Colon Carcinoma Metastatic in the Lung (tissue), 2 donors: ENCODE results near the gene SH3PXD2B.

GRCh38 chr5:171574366-171574777 is 154.9 kb downstream of the FGF18 start:
- PRO-cap, 2 experiments, result no peak in any of the 2 experiments

GRCh38 chr5:171578206-171578749 is 158.8 kb downstream of the FGF18 start:
- PRO-cap, 2 experiments, result no peak in any of the 2 experiments

GRCh38 chr5:171644223-171644574 is 141.4 kb upstream of the SMIM23 start:
- PRO-cap, 2 experiments, result no peak in any of the 2 experiments

DNA sequence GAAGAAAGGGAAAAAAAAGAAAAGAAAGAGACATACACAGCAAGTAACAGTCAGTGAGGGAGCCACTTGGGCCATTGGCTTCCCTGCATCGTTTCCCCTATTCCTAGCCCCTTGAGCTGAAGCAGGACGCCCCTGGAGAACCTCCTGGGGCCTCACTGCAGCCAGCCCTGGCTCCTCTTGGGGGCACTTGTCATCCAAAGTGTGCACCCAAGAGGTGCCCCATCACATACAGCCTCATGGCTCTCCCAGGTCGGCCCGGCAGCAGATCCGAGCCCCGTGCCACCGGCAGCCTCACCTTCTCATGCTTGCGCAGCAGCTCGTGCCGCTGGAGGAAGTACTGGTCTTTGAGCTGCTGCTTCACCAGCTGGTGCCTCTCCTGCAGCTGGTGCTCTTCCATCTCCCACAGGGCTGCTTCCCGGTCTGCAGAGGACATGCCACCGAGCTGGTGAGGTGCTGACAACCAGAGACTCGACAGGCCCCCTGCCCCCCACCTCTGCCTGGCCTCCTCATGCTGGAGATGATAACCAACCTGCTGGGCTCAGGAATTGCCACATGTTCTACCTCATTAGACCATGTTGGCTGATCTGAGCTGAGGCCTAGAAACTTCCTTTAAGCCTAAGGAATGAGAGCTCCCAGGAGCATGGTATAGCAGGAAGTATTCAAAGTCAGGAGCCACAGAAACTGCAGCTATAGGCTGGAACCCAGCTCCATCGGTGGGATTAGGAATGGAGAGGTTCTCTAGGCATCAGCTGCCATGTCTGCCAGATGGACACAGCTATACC is 50.8 kb upstream of the FBXW11 start:
- PRO-cap, 2 experiments, result no peak in any of the 2 experiments

DNA sequence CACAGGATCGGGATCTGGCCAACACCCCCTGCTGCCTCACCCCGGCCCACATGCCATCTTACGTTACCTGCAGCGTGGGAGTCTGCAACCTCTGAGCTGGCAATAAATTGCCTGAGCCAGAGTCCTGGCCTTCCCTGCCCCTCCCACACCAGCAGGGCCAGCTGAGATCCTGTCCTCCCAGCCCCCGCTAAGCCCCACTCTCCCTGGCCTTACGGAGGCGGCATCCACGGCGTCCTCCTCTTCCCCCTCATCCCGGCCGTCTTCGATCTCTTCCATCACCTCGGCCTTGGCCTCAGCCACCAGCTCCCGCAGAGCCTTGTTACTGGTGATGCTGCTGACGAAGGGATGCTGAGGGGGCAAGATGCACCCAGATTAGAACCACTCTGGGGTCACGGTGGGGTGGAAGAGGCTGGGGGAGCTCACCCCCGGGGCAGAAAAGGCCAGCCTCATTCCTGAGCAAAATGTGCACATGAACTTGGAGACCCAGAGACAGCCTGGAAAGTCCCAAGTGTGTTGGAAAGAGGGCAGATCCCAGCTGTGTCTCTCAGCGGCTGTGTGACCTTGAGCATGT is 89.9 kb upstream of the FBXW11 start:
- PRO-cap, 2 experiments, result no peak in any of the 2 experiments

DNA sequence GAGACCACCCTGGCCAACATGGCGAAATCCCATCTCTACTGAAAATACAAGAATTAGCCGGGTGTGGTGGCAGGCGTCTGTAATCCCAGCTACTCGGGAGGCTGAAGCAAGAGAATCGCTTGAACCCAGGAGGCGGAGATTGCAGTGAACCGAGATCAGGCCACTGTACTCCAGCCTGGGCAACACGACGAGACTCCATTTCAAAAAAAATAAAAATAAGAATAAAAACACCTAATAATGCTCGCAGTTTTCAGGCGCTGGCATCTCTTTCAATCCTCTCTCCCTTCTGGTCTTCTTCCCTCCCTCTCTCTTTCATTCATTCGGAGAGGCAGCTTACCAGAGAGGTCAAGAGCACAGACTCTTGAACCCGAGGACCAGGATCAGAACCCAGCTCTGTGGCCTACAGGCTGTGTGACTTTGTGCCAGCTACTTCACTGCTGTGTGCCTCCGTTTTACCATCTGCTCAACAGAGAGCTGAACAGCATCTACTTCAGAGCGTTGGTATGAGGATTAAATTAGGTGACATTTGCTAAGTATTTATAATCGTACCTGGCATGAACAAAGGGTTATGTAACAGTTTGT is 87.3 kb downstream of the STK10 start:
- PRO-cap, 2 experiments, result no peak in any of the 2 experiments

DNA sequence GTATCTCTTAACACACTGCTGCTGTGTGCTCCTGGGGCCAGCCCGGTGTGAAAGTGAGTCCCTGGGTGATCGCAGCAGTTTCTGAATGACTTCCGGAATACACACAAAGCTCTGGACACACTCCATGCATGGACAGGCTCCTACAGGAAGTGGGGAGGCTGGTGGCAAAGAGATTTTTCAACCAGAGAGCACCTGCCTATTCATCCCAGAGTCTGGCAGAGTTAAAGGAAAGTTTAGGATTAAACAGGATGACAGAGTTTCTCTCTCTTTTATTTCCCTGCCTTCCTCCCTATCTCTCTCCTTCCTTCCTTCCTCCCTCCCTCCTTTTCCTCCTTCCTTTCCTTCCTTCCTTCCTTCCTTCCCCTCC is 38.5 kb upstream of the UBTD2 start:
- PRO-cap, 2 experiments, result peak in 1 of 2 experiments; most common minus-strand start position 83 of the sequence (in 1)

DNA sequence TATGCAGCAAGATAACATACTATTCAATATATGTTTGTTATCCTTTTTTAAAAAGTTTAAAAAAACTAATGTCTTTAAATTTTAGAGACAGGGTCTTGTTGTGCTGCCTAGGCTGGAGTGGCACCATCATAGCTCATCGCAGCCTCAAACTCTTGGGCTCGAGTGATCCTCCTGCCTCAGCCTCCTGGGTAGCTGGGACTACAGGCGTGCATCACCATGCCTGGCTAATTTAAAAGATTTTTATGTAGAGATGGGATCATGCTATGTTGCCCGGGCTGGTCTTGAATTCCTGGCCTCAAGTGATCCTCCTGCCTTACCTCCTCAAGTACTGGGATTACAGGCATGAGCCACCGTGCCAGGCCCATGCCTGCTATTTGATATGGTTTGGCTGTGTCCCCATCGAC is 68.6 kb upstream of the UBTD2 start:
- PRO-cap, 2 experiments, result no peak in any of the 2 experiments

DNA sequence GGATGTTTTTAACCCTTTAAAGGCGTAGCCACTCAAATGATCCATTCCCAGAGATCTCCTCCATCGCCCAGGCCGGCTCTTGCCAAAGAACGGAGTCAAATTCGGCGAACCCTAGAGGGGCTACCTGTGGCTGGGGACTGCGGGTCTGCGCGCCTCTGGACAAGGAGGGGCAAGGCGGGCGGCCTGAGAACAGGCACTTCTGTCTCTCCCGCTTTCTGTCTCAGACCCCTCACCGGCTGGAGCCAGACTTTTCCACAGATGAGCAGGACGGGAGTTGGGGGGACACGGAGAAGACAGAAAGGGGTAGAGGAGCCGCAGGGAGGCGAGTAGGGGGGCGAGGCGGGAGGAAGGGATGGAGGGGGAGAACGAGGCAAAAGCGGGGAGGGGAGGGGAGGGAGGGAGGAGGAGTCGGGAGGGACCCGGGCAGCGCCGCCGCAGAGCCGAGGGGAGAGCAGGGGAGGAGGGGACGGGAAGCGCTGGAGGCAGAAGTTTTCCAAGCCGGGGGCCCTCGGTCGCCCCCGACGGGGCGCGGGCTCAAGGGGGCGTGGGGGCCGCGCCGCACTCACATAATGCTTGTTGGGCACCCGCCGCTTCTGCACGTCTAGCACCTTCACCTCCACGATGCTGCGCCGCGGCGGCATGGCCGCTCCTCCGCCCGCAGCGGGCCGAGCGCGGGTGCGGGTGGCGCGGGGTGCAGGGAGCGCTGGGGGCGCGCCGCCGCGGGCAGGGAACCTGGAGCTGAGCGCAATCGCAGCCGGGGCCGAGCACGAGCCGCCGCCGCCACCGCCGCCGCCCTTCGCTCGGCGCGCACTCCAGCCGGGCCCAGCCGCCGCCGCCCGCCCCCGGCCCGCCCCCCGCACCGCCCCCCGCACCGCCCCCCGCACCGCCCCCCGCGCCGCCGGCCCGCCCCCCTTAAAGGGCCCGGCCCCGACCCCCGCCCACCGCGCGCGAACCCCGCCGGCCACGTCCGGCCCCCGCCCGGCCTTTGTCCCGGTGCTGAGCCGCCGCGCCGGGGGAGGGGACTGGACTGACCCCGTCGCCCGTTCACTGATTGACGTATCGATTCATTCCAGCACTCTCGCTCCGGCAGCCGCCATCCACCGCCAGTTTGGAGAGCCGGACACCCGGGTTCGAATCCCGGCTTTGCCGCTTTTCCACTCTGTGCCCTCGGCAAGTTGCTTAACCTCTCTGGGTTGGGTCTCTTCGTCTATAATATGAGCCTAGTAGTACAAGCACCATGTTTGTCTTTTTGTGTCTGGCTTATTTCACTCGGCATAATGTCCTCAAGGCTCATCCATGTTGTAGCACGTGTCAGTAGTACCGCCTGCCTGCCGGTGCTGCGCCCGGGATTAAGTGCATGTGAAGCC is at the start of gene SH3PXD2B:
Gene SH3PXD2B (minus strand): TSS at position 814 of the 1,367 bp plus-strand sequence.
- PRO-cap, 2 experiments, result peak in 2 of 2 experiments; most common plus-strand start position 437 of the sequence (in 1); most common minus-strand start position 798 of the sequence (in 2)

- PRO-cap, 2 experiments, result no peak in any of the 2 experiments
Measured at GRCh38 chr5:172478956-172479437, 24.7 kb upstream of the SH3PXD2B start.

- PRO-cap, 2 experiments, result no peak in any of the 2 experiments
Measured at GRCh38 chr5:172504641-172505392, 50.5 kb upstream of the SH3PXD2B start.

GRCh38 chr5:172569880-172570771 is 70.9 kb upstream of the NEURL1B start:
- PRO-cap, 2 experiments, result no peak in any of the 2 experiments

GRCh38 chr5:172607119-172607903 is 33.8 kb upstream of the NEURL1B start:
- PRO-cap, 2 experiments, result no peak in any of the 2 experiments

- PRO-cap, 2 experiments, result no peak in any of the 2 experiments
Measured at GRCh38 chr5:172611971-172612568, 29.0 kb upstream of the NEURL1B start.

DNA sequence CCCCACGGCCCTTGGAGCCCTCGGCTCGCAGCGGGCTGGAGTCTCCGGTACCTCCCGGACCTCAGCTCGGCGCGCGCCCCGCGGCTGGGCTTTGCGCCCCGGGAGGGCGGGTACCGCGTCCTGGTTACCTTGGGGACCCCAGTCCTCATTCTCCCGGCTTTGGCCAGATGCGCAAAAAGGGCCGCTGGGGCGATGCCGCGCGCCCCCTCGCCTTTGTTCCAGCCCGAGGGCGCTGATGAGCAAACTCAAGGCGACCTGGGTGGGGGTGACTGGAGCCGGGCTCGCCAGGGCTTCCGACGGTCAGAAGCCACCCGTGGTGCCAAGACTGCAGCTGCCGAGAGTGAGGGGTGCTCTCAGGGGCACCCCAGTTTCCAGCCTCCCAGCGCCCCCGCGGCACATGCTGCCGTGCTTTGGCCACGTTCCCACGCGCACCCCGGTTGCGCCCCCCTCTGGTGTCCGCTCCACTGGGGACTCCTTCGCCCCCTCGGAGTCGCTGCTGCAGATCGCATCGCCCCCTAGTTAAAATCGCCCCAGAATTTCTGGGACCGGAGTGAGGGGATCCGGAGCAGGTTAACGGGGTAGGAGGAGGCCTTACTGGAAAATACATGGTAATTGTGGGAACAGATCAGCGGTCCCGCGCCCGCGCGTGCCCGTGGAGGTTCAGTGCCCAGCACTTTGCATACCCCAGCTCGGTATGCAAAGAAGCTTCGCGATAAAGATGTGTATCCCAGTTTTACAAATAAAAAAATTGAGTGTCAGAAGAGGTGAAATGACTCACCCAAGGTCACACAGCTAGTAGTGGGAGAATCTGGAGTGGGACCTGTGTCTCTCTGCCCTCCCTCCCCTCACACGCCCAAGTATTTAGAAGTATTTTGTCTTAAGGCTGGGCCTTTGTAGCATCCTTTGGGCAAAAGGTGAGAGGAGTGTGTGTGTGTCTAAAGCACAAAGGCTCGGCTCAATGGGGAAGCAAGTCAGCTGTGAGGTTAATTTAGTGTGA is 754 bp downstream of the NEURL1B start:
- PRO-cap, 2 experiments, result no peak in any of the 2 experiments

- PRO-cap, 2 experiments, result no peak in any of the 2 experiments
Measured at GRCh38 chr5:172646731-172647354, 5.8 kb downstream of the NEURL1B start.

DNA sequence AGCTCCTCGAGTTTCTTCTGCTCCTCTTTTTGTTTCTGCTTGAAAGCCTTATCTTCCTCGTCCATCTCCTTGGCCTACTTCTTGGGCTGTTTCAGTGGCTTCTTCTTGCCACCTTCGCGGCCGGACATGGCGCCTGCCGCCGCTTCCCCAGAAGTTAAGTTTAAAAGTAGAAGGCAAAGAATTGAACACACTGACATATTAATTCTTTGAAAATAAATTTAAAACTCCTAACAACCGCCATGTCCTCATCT is 15.4 kb downstream of the NEURL1B start:
- PRO-cap, 2 experiments, result no peak in any of the 2 experiments

- PRO-cap, 2 experiments, result no peak in any of the 2 experiments
Measured at GRCh38 chr5:172677947-172678252, 36.8 kb downstream of the NEURL1B start.

DNA sequence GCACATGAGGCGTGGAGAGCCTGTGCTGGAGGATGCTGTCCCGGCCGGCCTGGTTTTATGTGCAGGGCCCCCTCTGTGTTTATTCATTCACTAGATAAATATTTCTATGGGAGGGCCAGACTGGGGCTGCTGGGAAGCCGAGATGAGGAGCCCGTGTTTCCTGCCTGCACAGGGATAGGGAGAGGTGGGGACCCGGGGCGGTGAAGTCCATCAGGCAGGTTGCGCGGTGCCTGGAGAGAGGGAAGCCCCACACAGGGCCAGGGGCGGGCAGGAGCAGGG is 34.9 kb downstream of the DUSP1 start:
- PRO-cap, 2 experiments, result no peak in any of the 2 experiments

GRCh38 chr5:172737510-172737877 is 33.5 kb downstream of the DUSP1 start:
- PRO-cap, 2 experiments, result no peak in any of the 2 experiments